AG04449 (cell line): ENCODE measurements around a stretch of chr13.

GRCh38 chr13:113907720-113908220 lies 43.9 kb upstream of the GAS6 start:
- RRBS: no CpG with 5 or more reads among the region's 11 CpGs

DNA sequence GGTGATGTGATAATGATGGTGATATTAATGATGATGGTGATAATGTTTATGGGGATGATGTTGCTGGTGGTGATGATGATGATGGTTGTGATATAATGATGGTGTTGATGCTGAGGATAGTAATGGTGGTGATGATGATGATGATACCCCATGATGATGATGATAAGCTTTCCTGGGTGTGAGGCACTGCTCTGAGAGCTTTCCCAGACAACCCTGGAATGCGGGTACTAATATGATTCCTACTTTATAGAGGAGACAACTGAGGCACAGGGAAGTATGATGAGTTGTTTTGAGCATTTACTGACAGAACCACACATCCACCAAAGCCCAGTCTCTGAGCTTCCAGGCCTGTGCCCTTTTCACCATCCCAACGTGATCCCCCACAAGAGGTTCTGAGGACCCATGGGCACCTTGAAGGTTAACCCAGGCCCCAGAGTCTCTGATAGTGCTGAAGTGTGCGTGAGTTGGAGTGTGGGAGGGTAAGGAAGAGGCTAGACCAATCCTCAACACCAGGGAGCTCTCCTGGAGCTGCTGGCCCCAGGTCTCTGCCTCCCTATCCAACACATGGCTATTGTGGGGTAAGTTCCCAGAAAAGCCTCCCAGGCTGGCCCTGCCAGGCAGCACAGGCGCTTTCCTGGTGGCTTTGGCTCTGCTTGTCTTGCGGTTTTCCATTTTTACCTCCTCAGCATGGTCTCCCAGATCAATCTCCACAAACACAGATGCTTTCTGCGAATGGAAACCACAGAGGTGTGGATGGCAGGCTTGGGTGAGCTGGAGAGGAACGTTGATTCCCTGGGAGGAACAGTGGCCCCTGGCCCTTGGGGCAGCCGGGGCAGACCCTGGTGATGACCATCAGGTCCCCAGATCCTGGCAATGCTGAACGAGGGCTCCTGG lies 7.0 kb downstream of the C13orf46 start:
- RRBS: no CpG with 5 or more reads among the region's 9 CpGs

- RRBS: 95% methylated on average over 15 of the region's 39 CpGs
Observed at GRCh38 chr13:113980946-113981969, 7.4 kb upstream of the C13orf46 start.

GRCh38 chr13:114032036-114032518 lies 58.2 kb upstream of the C13orf46 start:
- RRBS: no CpG with 5 or more reads among the region's 10 CpGs

DNA sequence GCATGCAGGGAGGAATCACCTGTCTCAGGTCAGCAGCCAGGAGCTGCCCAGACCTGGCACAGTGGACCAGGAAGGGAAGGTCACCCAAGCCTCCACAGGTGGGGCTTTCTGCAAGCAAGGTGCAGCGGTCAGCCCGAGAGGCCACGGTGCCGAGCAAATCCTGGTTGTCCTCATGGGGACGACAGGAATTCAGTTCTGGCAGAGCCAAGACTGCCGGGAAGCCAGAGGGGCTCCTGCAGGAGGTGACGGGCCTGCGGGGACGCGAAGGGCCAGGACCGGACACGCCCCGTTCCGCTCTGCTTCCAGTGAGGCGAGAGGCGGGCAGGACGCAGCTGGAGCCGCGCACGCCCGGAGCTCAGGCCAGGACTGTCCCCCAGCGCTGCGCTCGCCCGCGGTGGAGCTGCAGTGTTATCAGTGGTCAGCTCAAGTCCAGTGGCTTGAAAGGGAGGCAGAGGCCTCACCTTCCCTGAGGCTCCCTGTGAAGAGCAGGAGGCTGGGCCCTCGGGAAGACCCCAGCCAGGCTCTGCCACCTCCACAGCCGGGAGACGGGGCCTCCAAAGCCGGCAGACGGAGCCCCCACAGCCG lies 72.0 kb downstream of the RASA3 start:
- RRBS: 98% methylated on average over 15 of the region's 32 CpGs

- RRBS: no CpG with 5 or more reads among the region's 12 CpGs
Observed at GRCh38 chr13:114063415-114063914, 69.0 kb downstream of the RASA3 start.

DNA sequence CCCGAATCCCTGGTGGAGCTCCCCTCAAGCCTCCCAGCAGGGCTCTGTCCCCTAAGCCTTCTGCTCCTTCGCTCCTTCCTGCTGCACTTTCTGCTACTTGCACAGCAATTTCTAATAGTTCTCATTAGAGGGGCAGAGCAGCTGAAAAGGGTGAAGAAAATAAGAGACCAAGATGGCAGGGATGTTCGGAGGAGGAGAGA lies 43.5 kb downstream of the RASA3 start:
- RRBS: no CpG with 5 or more reads among the region's 3 CpGs

DNA sequence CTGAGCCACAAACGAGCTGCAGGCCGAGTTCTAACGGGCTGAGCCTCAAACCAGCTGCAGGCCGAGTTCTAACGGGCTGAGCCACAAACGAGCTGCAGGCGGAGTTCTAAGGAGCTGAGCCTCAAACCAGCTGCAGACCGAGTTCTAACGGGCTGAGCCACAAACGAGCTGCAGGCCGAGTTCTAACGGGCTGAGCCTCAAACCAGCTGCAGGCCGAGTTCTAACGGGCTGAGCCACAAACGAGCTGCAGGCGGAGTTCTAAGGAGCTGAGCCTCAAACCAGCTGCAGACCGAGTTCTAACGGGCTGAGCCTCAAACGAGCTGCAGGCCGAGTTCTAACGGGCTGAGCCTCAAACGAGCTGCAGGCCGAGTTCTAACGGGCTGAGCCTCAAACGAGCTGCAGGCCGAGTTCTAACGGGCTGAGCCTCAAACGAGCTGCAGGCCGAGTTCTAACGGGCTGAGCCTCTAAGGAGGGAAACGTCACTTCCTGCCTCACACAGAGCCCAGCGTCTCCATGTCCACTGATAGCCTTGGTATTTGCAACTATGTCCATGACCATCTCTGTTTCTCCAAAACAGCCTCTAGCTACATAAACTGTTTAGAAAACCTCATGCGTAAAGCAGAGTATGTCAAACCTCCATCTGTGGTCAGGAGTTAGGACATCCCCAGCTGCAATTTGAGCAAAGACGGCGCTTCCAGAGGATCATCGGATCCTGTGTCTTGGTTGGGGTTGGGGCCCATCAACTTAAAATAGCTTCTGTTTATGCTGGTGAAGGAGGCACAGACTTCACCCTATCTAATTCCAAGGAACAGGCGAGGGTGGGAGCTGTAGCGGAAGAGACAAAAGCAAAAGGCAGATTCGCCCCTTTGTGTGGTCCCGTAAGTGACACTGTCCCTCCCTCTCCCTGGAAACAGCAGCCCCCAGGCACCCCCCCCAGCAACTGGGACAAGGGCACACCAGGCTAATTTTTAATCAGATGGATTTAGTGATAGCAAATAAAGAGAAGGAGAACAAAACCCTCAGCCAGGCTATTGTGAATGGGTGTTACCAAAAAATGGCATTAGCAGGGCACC lies 20.9 kb downstream of the RASA3 start:
- RRBS: no CpG with 5 or more reads among the region's 40 CpGs

DNA sequence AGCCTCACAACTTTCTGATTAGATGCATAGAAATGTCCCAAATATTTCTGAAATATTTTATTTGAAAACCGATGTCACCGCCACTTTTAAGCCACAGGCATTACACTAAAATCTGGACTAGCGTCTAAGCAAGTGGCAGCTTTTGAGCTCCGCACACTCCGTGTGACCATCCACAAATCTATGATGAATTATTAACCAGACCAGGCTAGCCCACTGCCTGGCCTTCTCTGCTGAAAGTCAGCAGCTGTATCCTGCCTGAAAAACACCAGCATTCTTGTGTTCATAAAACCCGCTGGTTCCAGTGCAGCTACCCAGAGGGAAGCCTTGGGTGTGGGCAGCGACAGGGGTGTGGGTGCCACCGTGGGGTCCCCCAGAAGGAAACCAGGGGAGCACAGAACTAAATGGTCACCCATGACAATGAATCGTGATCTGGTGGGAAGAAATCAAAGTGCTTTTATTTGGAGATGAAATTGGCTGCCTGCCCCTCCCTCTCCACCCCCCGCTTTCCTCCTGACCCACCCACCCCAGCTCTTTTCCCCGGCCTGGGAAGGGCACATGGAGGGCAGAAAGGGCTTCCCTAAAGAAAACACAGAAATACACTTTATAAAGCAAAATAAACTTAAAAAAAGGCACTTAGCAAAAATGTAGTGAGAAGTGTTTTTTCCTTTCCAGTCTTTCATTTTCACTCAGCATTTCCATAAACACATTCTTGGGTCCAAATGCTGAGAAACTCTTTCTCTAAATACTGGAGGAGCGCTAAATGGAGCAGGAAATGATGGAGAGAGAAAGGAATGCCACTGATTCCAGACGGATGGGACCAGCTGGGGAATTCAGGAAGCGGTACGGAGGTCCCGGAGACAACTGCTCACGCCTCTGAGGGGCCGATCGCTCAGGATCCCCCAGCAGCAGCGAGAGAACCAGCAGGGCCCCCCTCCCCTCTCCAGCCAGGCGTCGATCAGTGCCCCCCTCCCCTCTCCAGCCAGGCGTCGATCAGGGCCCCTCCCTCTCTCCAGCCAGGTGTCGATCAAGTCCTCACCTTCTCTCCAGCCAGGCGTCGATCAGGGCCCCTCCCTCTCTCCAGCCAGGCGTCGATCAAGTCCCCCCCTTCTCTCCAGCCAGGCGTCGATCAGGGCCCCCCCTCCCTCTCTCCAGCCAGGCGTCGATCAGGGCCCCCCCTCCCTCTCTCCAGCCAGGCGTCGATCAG lies 13.5 kb downstream of the RASA3 start:
- RRBS: no CpG with 5 or more reads among the region's 35 CpGs

DNA sequence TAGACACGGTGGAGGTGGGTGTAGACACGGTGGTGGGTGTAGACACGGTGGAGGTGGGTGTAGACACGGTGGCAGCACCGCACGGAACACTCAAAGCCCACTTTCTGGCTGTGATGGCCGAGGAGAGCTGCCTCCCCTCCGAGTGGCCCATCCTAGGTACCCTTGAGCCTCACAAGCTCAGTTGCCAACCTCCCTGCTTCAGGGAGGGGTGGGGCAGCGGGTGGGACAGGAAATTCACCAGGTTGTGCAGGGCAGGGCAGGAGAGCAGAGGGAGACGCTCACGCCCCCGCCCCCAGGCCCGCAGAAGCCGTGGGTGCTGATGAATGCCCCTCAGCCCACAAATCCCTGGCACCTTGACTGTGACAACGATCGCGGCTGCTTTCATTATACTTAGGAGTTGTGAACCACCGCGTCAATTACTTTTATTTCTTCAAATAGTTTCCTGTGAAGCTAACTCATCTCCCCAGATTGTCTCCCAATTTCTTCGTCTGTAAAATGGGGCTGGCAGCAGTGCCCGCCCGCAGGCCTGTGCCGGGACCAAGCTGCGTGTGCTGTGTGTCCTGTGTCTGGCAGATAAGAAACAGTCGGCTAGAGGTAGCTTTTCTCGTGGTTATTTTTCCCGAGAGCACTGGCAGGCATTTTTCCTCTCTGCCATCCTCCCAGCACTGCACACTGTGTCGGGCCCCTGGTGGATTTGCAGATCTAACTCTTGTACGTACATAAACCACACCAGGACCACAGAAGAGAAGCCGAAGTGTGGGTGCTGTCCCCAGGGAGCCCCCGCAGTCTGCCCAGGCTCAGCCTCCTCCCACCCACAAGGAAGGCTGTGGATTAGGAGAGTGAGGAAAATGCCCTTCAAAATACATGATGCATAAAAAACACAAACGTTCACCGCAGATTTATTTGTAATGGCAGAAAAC lies 7.9 kb upstream of the RASA3 start:
- RRBS: no CpG with 5 or more reads among the region's 33 CpGs

DNA sequence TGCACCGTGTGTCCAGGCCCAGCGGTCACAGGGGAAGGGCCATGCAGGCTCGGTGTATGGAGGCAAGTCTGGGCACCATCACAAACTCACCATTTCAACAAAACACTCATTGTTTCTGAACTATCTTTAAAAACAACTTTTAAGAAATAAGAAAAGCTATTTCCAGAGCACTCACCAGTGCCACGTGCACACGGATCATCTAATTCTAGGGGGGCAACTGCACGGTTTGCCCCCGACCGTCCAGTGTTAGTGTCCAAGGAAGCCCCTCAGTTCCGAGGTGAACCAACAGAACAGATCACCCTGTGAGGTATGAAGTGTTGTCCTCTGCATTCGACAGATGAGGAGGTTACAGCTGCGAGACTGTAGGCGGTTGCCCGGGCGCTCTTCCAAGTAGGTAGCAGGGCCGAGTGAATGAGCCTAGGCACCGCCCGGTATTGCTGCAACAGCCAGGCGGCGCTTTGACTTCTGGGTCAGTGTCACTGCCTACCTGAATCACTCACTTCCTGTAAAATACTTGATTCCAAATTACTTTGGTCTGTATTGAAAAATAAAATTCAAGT lies 19.1 kb upstream of the RASA3 start:
- RRBS: 83% methylated on average over 5 of the region's 19 CpGs